Osteoblast (primary cell): ENCODE results near the genes PACSIN2, PNPLA3 and SAMM50.

GRCh38 chr22:42975408-42976281, 39.3 kb downstream of the PACSIN2 start:
- CAGE, long polyA plus RNA, result no peak
- RRBS, result no CpG with 5 or more reads among the region's 3 CpGs

DNA sequence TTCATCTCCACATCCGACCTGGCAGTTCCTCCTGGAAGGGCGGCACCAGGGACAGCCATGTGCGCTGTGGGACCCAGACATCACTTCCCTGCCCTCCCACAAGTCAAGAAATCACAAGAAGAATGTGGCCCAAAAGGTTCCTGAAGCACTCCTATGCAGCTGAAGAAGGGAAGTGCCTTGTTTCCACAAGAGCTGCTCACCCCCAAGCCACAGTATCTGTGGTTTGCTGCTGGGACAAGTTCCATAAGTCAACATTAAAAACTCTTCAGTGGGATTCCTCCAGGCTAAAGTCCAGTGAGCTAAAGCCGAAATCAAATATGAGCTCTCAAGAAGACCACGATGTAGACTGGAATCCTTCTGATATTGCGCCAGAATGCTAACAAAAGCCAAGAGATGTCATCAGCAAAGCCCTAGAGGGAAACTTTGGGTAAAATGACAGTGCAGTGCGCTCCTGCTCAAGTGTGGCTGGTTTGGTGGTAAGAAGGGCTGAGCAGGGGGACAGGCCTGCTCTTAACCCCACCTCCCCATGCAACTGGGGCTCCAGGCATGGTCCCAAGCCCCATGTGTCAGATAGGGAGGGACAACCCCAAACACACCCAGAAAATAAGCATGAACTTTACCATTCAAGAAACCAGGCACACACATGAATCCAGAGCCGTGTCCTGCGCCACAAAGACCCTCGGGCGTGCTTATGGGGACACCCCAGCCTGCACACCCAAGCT, 21.0 kb downstream of the PACSIN2 start:
- CAGE, long polyA plus RNA, result no peak
- RRBS, result no CpG with 5 or more reads among the region's 11 CpGs

DNA sequence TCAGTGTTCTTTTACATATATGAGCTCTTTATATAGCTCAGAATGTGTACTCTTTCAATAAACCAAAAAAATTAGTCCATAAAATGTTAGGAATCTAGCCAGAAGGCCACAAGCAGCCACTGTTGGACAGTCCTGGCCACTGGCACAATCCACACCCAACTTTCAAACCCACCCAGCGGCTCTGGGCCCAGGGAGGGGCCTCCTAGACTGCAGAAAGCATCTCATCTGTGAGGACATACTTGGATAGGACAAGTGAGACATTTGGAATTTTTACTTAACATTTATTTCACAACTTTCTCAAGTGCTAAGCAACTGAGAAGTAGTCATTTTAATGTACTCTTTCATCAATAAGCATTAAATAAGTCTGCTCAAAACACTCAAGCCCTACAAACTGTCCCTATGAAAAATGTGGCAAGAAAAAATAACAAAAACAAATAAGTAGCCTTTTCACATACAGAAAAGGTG, 6.4 kb downstream of the PACSIN2 start:
- CAGE, long polyA plus RNA, result no peak
- RRBS, result no CpG with 5 or more reads among the region's 1 CpG

DNA sequence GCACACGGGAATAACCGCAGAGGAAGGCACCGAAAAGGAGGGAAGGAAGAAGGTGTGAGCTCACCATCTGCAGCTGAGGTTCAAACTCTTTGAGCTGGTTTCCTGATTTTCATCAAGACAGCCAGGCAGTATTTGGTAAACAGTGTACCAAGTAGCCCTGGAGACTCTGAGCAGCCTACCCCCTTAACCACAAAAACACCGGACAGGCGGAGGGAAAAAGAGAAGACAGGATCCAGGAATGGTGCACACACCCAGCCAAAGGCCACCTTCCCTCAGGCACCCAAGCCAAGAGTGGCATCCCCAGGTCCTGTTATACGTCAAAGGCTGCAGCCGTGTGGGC, 1.3 kb downstream of the PACSIN2 start:
- CAGE, long polyA plus RNA, result no peak
- RRBS, result no CpG with 5 or more reads among the region's 7 CpGs

- CAGE, long polyA plus RNA, result no peak
- RRBS, result 0% methylated on average over 6 of the region's 30 CpGs
These were observed at the start of gene PACSIN2 for GRCh38 chr22:43015023-43015299. TSS of gene PACSIN2 (minus strand) at chr22:43015149.

- CAGE, long polyA plus RNA, result no peak
- RRBS, result 2% methylated on average over 8 of the region's 29 CpGs
These were observed 445 bp upstream of the PACSIN2 start for GRCh38 chr22:43015300-43015887.

GRCh38 chr22:43139304-43139662, 3.9 kb downstream of the MCAT start:
- CAGE, long polyA plus RNA, result no peak
- RRBS, result no CpG with 5 or more reads among the region's 4 CpGs

DNA sequence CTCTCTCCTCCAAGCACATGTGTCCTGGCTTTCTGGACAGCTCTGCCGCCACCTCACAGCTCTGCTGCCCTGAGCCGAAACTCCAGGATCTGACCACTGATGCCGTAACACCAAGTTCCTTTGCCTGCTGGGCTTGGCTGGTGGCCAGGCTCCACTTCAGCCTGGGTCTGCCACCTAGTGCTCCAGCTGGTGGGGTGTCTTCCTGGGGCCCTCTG, 52.9 kb downstream of the SCUBE1 start:
- CAGE, long polyA plus RNA, result no peak
- RRBS, result no CpG with 5 or more reads among the region's 3 CpGs

DNA sequence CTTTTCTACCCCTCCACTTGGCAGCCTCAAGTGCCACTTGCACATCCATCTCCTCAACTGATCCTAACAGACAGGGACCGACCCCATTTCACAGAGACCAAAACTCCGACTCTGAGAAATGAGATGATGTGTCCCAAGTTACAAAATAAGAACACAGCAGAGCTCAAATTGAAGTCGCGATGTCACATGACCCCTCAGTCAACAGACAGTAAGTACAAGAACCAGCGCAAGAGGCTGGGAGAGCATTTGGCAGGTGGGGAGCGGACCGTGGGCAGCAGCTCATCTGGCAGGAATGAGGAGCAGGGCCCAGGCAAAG, 34.4 kb downstream of the SCUBE1 start:
- CAGE, long polyA plus RNA, result no peak
- RRBS, result no CpG with 5 or more reads among the region's 7 CpGs

- CAGE, long polyA plus RNA, result no peak
- RRBS, result no CpG with 5 or more reads among the region's 21 CpGs
These were observed 14.7 kb upstream of the MPPED1 start for GRCh38 chr22:43397000-43397577.

- CAGE, long polyA plus RNA, result no peak
- RRBS, result 65% methylated on average over 5 of the region's 23 CpGs
These were observed 119.2 kb downstream of the MPPED1 start for GRCh38 chr22:43530875-43531457.

- CAGE, long polyA plus RNA, result no peak
- RRBS, result 4% methylated on average over 14 of the region's 90 CpGs
These were observed at the start of gene PNPLA3 for GRCh38 chr22:43922944-43924163. TSS of gene PNPLA3 (plus strand) at chr22:43923805.

- CAGE, long polyA plus RNA, result no peak
- RRBS, result 2% methylated on average over 23 of the region's 71 CpGs
These were observed at the start of gene SAMM50 for GRCh38 chr22:43955212-43956410. TSS of gene SAMM50 (plus strand) at chr22:43955442.

- CAGE, long polyA plus RNA, result no peak
- RRBS, result no CpG with 5 or more reads among the region's 9 CpGs
These were observed 8.1 kb downstream of the PARVB start for GRCh38 chr22:44032185-44032630.

DNA sequence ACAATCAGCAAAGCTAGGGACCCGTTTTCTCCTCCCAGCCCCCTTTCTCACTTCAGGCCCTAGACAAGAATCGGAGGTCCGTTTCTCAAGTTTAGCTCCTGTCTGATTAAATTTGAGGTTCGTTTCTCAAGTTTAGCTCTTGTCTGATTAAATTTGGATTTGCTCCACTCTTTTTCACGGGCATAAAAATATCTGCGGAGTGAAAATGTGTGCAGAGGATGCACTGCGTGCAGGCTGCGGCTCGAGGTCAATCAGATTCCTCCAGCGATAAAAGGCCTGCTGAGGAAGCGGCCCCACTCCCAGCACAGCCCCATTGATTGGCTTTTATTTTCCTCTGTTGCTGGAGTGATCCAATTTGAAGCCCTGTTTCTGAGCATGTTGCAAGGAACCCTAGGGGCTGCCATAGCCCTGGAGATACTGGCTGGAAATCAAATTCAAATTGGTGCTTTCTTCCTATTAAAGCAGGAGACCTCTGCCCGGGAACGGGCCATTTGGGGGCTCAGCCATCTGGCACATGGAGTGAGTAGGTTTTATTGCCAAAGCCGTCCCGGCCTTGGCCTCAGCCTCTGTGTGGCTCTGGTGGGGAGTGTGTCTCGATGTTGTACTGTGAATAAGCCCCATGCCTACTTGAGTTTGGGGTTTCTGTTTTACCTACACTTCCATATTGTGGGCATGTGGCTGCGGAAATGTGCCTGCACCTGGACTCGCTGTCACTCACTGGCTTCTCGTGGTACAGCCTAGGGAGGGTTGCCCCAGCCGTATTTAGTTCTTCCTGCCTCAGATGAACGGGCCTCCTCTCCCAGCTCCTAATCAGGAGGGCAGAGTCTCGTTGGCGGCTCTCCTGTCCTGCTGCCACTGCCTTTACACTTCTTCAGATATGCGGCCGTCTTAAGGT, 25.4 kb downstream of the PARVB start:
- CAGE, long polyA plus RNA, result no peak
- RRBS, result 32% methylated on average over 4 of the region's 25 CpGs

GRCh38 chr22:44068849-44069358, 44.8 kb downstream of the PARVB start:
- CAGE, long polyA plus RNA, result no peak
- RRBS, result no CpG with 5 or more reads among the region's 16 CpGs

DNA sequence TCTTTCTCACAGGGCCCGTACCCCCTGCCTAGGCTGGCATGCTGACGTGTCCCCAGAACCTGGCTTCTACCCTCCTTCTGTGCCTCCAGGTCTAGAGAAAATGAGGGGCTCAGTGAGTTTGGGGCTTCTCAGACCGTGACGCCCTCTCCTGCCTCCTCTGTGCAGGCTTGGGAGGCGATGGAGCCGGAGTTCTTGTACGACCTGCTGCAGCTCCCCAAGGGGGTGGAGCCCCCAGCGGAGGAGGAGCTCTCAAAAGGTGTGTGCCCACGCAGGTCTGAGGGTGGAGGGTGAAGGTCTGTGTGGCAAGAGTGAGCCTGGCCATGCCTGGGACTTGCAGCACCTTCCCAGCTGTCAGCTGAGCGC, 2.4 kb downstream of the PARVG start:
- CAGE, long polyA plus RNA, result no peak
- RRBS, result no CpG with 5 or more reads among the region's 10 CpGs

DNA sequence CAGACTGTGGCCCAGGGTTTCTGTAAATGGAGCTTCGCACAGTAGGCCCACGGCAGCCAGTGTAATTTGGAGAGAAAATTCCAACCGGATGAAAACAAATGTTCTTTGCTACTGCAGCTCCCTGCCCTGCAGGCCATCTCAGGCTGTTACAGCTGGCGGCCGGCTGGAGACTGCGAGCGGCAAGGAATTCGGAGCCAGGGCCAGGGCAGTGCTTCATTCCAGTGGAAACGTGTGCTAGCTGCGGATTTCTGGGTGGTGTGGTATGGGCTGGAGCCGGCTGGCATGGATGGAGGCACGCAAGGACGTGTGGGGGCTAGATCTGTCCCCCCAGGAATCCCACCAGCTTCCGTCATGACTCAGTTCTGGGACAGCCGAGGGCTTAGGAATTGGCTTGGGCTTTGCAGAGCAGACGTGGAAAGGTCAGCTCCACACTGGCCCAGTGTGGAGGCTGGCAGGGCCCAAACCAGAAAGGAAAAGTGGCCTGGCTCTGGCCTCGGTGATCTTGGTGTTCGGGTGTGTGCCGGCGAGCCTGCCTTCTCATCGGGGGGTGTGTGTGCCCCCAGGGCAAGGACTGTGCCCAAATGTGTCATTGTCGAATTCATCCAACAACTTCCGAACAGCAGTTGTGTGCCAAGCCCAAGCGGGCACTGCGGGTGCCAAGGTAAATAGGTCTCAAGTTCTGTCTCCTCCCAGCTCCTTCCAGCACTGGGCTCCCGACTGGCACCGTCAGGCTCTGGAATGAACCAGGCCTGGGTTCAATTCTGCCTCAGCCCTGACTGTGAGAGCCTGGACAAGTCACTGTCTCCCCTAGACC, 48.1 kb upstream of the SHISAL1 start:
- CAGE, long polyA plus RNA, result no peak
- RRBS, result 2% methylated on average over 6 of the region's 27 CpGs

GRCh38 chr22:44495050-44495655, 2.9 kb downstream of the RTL6 start:
- CAGE, long polyA plus RNA, result no peak
- RRBS, result no CpG with 5 or more reads among the region's 7 CpGs

- CAGE, long polyA plus RNA, result no peak
- RRBS, result 46% methylated on average over 3 of the region's 10 CpGs
These were observed 86.4 kb downstream of the ARHGAP8 start for GRCh38 chr22:44838692-44839273.